Subcutaneous preadipocyte (primary cell): ENCODE data around the genes PEPD, GARRE1 and ZNF599.

GRCh38 chr19:33389804-33390498 is 16.4 kb downstream of the CEBPG start:
- CAGE, long polyA plus RNA, result no peak

DNA sequence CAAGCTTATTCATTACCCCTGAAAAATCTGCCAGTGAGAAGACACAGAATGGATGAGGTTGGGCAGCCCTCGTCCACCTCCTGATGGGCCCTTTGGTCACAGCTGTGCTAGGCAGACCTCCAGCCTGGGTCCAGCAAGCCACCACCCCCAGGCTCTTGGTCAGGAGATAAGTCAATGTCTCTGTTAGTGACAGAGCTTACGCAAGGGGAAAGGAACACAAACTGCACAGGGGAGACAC is 19.7 kb downstream of the PEPD start:
- CAGE, long polyA plus RNA, result no peak

GRCh38 chr19:33507281-33508097 is 14.1 kb downstream of the PEPD start:
- CAGE, long polyA plus RNA, result no peak

GRCh38 chr19:33521201-33522433 is at the start of gene PEPD:
Gene PEPD (minus strand): TSS chr19:33521791.
- CAGE, long polyA plus RNA, result start-site peak on the minus strand at chr19:33521764-33521792, 369 and 21 reads in 2 replicates

- CAGE, long polyA plus RNA, result no peak
Observed at GRCh38 chr19:33797526-33797812, 799 bp downstream of the KCTD15 start.

- CAGE, long polyA plus RNA, result no peak
Observed at GRCh38 chr19:34254330-34254654, at the start of gene GARRE1. Gene GARRE1 (plus strand): TSS chr19:34254554.

GRCh38 chr19:34274121-34275408 is 20.2 kb downstream of the GARRE1 start:
- CAGE, long polyA plus RNA, result no peak

GRCh38 chr19:34354707-34355094 is 10.3 kb upstream of the GPI start:
- CAGE, long polyA plus RNA, result no peak

DNA sequence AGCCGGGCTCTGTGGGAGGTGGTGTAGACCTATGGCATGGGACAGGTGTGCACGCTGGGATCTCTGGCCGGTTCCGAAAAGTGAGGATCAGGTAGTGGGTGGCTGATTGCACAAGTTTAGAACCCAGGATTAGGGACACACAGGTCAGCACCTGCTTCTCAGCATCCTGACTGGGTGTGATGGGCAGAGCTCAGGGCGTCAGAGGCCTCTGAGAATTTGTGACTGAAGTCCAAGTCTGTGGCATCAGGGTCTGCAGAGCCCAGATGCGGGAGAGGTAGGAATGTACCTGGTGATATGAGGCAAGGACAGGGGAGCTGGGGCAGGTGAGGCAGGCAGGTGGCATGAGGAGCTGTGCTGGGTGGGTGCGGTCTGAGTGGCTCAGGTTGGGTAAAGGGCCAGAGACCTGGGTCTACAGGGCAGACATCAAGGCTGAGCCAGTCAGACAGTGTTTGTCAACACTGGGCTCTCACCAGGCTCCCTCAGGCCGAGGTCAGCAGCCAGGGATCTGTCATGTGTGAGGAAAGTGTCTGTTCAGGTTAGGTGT is 18.5 kb downstream of the GPI start:
- CAGE, long polyA plus RNA, result no peak

- CAGE, long polyA plus RNA, result no peak
Observed at GRCh38 chr19:34391062-34392053, 12.8 kb upstream of the PDCD2L start.

- CAGE, long polyA plus RNA, result no peak
Observed at GRCh38 chr19:34431298-34431664, 3.1 kb downstream of the UBA2 start.

DNA sequence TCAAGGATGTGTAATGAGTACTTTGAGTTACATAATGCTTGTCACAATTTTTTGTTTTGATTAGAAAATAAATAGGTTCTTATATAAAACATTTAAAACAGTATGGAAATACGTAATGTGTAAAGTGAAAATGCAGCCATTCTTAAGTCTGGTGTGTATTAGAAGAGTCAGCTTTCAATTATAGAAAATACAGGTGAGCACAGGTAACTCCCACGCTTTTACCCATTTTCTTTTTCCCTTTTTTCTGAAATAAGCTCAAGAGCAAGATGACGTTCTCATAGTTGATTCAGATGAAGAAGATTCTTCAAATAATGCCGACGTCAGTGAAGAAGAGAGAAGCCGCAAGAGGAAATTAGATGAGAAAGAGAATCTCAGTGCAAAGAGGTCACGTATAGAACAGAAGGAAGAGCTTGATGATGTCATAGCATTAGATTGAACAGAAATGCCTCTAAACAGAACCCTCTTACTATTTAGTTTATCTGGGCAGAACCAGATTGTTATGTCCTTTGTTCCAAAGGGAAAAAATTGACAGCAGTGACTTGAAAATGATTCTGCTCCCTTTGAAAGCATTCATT is 12.7 kb upstream of the WTIP start:
- CAGE, long polyA plus RNA, result no peak

GRCh38 chr19:34484204-34484794 is 2.7 kb downstream of the WTIP start:
- CAGE, long polyA plus RNA, result no peak

DNA sequence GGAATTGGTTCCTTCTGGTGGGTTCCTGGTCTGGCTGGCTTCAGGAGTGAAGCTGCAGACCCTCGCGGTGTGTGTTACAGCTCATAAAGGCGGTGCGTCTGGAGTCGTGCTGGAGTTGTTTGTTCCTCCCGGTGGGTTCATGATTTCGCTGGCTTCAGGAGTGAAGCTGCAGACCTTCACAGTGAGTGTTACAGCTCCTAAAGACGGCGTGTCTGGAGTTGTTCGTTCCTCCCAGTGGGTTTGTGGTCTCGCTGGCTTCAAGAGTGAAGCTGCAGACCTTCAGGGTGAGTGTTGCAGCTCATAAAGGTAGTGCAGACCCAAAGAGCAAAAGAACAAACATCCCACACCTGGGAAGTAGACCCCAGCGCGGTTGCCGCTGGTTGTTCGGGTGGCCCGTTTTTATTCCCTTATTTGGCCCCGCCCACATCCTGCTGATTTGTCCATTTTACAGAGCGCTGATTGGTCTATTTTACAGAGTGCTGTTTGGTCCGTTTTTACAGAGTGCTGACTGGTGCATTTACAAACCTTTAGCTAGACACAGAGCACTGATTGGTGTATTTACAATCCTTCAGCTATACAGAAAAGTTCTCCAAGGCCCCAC is 1.2 kb downstream of the SCGB2B2 start:
- CAGE, long polyA plus RNA, result no peak

GRCh38 chr19:34678082-34678656 is 691 bp downstream of the ZNF302 start:
- CAGE, long polyA plus RNA, result no peak

GRCh38 chr19:34772644-34773547 is at the start of gene ZNF599:
Gene ZNF599 (minus strand): TSS chr19:34773215.
- CAGE, long polyA plus RNA, result no peak

DNA sequence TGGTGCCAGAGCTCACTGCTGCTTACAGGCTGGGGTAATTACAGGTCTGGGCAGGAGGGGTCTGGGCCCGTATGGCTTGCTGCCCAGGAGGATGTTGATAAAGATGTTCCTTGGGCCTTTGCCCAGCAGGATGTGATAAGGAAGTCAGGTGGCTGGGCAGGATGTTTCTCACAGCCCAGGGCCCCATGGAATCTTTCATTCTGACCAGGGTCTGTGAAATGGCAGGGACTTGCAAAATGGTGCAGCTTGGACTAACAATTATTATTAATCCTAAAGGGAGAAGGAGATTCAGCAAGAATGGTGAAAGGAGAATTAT is 64.3 kb upstream of the ZNF599 start:
- CAGE, long polyA plus RNA, result no peak

GRCh38 chr19:34962926-34963764 is 884 bp downstream of the ZNF792 start:
- CAGE, long polyA plus RNA, result no peak

- CAGE, long polyA plus RNA, result no peak
Observed at GRCh38 chr19:35033452-35034168, 3.3 kb downstream of the SCN1B start.

- CAGE, long polyA plus RNA, result no peak
Observed at GRCh38 chr19:35042029-35042817, 702 bp downstream of the HPN start.